Melanocyte of skin (primary cell): ENCODE measurements around the genes FMN1 and SLC12A6.

DNA sequence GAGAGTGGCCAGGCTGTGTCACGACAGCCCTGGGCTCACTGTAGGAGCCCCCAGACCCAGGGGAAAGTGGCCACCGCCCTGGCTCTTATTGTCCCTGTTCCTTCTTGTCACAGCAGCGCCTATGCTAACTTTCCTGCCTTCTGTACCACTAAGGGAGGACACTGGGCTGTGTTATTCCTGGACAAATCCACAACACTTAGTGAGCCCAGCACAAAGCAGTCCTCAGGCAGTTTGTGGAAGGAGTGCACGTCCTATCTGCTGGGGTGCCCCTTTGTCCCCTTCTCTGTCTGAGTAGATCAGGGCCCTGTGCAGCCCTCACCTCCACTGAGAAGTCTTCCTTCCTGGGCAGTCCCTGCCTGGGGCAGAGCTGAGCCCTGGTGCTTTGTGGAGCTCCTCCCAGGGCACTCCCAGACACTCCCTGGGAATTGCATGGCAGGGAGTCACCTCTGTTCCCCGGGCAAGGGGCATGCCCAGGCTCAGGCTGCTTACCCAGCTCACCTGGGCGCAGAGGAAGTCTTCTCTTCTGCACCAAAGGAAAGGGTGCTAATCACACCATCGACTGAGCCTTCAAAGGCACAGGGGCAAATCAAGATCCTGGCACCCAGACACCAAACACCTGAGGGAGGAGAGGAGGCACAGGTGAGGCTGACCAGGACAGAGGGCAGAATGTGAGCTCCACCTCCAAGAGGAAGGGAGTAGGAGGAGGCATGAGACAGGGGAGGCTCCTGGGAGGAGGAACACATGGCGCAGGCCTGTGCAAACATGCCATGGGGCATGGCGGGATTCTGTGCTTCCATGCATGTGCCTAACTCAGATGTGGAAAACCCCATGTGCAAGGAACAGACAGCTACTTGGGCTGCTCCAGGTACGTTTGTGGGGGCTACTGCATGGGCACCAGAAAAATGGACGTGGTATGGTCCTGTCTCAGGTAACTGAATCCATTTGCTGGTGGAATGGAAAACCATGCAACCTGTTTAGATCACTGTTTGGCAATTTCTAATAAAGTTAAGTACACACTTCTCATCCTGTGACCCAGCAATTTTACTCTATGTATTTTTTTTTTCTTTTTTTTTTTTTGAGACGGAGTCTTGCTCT is 138.8 kb downstream of the KLF13 start:
- CAGE, long polyA plus RNA, 2 experiments: no peak in any of the 2 experiments

GRCh38 chr15:31480690-31480995 is 154.0 kb downstream of the KLF13 start:
- CAGE, long polyA plus RNA, 2 experiments: no peak in any of the 2 experiments

DNA sequence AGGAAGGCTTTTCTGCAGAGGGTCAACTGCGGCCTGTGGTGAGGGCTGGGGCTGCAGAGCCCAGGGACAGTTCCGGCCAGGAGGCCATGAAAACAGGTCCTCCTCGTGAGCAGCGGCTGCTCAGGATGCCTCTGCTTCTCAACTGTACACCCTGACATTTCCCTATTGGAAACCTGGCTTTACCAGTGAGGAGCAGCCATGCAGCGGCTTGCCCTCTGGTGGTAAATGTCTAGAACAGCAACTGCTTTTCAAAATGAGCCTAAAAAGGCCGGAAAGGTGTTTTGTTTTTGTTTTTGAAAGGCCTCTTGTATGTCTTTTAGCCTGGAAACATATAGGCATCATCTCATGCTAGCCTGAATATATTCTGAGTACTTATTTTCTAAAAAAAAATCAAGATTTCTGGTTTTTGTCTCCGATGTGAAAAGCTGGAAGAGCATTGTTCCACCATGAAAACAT is 163.4 kb downstream of the KLF13 start:
- CAGE, long polyA plus RNA, 2 experiments: no peak in any of the 2 experiments

DNA sequence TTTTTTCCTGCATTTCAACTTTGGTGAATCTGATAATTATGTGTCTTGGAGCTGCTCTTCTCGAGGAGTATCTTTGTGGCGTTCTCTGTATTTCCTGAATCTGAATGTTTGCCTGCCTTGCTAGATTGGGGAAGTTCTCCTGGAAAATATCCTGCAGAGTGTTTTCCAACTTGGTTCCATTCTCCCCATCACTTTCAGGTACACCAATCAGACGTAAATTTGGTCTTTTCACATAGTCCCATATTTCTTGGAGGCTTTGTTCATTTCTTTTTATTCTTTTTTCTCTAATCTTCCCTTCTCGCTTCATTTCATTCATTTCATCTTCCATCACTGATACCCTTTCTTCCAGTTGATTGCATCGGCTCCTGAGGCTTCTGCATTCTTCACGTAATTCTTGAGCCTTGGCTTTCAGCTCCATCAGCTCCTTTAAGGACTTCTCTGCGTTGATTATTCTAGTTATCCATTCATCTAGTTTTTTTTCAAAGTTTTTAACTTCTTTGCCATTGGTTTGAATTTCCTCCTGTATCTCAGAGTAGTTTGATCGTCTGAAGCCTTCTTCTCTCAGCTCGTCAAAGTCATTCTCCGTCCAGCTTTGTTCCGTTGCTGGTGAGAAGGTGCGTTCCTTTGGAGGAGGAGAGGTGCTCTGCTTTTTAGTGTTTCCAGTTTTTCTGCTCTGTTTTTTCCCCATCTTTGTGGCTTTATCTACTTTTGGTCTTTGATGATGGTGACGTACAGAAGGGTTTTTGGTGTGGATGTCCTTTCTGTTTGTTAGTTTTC is 238.8 kb downstream of the OTUD7A start:
- CAGE, long polyA plus RNA, 2 experiments: no peak in any of the 2 experiments

DNA sequence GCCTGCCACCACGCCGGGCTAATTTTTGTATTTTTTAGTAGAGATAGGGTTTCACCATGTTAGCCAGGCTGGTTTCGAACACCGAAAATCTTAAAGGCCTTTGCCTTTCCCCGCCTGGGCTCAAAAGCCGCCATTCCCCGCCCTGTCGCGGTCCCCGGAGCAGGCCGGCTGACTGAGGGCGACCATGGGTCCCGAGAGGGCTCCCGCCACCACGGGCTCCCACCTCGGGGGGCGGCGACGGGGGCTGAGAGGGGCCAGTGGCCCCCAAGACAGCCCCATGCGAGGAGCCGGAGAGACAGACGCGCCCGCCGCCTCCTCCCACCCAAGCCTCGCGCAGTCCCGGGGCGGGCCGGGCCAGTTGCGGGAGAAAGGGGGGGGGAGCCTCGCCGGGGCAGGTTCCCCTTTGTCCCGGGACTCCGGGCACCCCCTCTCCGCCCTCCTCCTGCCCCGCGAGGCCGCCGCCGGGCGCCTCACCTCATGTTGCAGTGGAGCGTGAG is 60.9 kb downstream of the GOLGA8K start:
- CAGE, long polyA plus RNA, 2 experiments: no peak in any of the 2 experiments

DNA sequence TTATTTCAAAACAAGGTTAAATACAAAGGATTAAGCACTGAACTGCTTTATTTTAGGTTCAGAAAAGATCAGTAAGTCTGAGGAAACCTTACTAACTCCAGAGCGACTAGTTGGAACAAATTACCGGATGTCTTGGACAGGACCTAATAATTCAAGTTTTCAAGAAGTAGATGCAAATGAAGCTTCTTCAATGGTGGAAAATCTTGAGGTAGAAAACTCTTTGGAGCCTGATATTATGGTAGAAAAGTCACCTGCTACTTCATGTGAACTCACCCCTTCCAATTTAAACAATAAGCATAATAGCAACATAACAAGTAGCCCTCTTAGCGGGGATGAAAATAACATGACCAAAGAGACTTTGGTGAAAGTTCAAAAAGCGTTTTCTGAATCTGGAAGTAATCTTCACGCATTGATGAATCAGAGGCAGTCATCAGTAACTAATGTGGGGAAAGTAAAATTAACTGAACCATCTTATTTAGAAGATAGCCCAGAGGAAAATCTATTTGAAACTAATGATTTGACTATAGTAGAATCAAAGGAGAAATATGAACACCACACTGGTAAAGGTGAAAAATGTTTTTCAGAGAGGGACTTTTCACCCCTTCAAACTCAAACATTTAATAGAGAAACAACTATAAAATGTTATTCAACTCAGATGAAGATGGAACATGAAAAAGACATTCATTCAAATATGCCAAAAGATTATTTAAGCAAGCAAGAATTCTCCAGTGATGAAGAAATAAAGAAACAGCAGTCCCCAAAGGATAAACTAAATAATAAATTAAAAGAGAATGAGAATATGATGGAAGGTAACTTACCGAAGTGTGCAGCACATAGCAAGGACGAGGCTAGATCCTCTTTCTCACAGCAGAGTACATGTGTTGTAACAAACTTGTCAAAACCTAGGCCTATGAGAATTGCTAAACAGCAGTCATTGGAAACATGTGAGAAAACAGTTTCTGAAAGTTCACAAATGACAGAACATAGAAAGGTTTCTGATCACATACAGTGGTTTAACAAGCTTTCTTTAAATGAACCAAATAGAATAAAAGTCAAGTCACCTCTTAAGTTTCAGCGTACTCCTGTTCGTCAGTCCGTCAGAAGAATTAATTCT is 5.0 kb upstream of the SCG5 start:
- CAGE, long polyA plus RNA, 2 experiments: no peak in any of the 2 experiments

DNA sequence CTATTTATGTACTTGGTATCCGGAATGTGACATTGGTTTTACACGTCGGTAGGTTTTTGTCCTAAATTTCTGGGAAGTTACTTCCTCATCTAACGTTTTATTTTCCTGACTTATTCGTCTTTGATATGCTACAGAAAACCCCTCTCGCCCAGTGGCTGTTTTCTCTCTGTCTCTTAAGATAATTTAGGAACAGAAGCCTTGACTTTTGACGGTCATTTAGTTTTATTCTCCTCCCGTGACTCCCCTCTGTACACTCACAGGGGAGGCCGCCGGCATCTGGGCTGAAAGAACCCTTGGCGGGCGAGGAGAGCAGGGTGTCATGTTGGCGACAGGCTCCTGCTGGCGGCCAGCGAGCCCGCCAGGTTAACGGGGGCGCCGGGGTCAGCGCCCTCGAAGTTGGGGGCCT is 738 bp upstream of the GREM1 start:
- CAGE, long polyA plus RNA, 2 experiments: no peak in any of the 2 experiments

DNA sequence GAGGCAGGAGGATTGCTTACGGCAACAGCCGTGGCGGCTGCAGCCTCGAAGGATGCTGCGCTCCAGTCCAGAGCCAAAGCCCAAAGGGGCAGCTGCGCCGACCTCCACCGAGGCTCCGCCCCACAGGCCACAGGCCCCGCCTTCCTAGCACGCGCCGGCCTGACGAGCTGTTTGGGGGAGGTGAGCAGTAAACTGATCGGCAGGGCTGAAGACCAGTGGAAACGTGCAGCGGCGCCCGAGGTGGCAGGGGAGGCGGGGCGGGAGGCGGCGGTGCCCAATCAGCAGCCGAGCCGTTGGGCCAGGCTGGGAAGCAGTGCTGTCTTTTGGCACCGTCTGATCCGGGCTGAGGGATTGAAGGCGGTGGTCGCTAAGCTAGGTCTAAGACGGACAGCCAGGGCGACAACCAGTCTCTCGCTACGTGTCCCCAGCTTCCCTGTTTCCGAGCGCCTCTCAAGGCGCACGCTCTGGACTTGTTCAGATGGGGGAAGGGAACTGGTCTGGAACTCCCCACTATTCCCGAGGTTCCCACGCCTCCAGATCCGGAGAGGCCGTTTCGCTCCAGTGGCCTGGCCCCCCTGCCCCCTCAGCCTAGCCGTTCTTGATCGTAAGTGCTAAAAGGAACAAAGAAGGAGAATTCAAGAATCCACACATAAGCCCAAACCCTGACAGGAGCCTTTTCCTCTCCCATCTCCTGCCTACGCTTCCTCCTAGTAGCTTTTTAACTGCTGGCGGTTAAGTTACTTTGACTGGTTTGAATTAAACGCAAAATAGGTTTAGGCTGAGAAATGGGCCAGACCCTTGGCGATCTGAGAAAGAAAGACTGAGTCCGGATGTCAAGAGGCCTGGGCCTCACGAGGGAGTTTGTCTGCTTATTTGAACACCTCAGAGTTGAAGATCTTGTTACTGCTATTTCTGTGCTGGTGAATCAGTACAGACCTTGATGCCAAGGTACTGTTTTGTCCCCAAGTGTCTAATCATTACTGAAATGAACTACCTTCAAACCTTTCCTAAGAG is at the start of gene FMN1:
TSS of gene FMN1 (minus strand) at position 87 of the 1,014 bp plus-strand sequence.
- CAGE, long polyA plus RNA, 2 experiments: no peak in any of the 2 experiments

DNA sequence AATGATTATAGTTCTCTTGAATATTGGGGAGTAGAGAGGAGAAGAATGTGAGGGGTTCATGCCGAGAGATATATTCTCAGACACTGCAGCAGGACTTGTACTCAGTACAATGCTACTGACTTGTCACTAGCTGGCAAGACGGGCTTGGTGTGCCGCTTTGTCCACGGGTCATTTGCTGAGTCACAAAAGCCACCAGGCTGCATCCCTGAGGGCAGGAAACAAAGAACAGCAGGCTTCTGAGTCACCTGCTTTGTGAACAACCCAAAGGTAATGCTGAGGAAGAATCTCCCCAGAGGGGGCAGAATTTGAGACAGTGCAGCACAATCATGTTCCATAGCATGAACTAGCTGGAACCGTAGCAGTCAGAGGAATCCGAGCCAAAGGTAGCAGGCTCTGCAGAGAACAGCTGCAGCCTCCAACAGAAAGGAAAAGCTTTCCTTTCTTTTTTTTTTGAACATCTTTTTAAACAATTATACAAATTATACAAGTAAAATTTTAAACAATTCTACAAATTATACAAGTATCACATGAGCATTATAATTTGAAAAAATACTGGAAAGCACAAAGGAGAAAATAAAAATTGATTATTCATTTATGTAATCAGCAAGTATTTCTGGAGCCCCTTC is 7.4 kb upstream of the FMN1 start:
- CAGE, long polyA plus RNA, 2 experiments: no peak in any of the 2 experiments

GRCh38 chr15:33242623-33243141 is 48.2 kb upstream of the FMN1 start:
- CAGE, long polyA plus RNA, 2 experiments: no peak in any of the 2 experiments

DNA sequence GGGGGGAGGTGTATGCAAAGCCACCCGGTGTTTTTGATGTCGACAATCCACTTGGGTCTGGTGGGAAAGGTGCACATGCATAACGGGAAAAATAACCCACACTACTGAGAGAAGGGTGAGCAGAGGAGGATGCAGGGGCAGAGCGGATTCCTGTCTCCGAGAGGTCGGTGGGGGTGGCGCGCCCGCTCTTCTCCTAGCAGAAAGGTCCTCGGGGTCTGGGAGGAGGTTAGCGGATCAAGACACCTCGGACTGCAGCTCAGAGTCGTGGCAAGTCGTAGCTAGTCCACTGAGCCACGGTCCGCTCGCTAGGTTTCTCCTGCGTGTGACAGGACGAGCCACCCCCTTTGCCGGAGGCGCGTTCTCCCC is 366 bp downstream of the SLC12A6 start:
- CAGE, long polyA plus RNA, 2 experiments: no peak in any of the 2 experiments

- CAGE, long polyA plus RNA, 2 experiments: no peak in any of the 2 experiments
Measured at GRCh38 chr15:34337598-34338452, at the start of gene SLC12A6. Gene SLC12A6, minus strand, starts transcription at chr15:34337781.

DNA sequence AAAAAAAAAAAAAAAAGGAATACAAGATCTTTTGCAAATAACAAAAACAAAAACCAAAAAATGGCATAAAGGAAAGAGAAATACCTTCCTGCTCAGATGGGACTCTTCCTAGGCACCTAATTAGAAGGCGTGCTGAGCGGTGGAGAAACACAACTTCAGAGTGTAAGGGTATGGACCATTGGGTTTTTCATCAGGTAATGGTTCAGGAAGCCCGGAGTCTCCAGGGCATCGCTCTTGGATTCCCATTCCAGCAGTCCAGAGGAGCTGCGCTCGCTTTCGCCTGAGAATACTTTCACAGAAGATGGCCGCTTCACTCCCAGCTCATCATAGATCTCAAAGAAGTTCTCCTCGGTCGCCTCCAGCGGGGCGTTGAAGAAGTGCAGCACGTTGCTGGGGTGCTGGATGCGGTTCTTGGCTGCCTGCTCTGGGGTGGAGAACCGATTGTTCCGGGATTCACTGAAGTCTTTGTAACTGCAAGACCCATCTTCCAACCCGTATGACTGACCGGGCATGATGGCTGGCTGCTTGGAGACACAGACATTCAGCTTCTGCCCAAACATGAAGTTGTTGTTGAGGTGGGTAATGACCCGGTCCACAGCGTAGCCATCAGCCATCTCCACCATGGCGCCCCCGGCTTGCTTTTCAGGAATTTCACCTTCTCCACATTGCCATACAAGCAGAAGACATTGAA is 51.4 kb upstream of the GOLGA8A start:
- CAGE, long polyA plus RNA, 2 experiments: no peak in any of the 2 experiments

- CAGE, long polyA plus RNA, 2 experiments: no peak in any of the 2 experiments
Measured at GRCh38 chr15:34662933-34663574, 79.6 kb upstream of the GOLGA8B start.

DNA sequence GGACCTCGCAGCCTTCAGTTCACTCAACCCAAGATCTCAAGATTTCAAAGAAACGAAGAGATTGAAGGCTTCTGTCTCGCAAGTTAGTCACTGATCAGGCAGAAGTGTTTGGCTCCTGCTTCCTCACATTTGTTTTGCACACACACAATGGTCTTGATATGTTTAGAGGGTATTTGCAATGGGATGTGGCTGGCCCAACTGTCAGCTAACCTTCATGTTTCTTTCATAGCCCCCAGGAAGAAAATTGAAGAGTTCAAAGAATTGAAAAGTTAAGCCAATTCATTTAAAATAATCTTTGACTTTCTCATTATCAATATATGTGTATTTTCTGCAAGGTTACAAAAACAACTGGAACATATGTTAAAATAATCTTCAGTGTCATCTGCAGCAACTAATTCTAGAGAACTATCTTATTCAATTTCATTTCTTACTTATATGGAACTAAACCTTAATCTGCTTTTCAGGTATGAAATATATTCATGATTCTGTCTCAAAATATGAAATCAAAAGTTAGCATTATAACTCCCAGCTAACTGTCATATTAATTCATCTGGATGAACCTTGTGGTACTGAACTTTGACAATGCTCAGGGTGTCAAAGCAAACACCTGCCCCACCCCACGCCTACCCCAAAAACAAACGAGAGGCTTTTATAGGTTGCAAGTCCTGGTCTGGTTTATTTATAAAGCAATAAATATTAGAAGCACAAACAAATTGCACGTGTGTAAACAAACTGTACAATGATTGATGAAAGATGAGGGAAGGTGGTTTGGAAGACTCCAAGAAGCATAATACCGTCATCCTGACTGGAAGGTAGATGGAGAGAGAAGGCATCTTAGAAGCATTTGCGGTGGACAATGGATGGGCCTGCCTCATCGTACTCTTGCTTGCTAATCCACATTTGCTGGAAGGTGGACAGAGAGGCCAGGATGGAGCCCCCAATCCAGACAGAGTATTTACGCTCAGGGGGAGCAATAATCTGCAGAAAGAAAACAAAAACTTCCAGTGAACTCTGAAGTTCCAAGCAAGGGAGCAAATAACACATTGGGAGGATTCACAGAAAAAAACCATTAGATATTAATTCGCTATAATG is 5.4 kb downstream of the ACTC1 start:
- CAGE, long polyA plus RNA, 2 experiments: no peak in any of the 2 experiments

DNA sequence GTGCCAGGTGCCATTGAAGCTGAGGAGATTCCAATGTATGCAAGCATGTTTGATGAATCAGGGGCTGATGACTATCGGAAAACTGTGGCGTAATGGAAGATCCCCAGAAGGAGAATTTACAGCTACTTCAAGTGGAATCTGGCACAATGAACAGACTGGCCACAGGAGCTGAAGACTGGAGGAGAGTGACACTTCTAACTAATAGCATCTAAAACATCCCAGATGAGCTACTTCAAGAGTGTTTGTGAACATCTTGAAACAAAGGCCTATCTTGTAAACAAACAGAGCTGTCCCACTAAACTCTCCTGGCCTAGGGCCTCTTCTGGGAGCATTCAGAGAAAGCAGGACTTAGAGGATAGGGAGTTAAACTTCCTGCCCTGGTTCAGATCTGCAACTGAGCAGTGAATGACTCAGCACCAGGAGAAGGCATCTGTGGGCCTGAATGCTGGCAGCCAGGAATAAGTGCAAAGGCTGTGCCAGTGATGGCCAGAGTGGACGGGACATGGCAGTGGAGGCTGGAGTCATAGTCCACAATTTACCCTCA is 15.3 kb upstream of the ACTC1 start:
- CAGE, long polyA plus RNA, 2 experiments: no peak in any of the 2 experiments

- CAGE, long polyA plus RNA, 2 experiments: no peak in any of the 2 experiments
Measured at GRCh38 chr15:34986805-34987044, 1.4 kb downstream of the ZNF770 start.

- CAGE, long polyA plus RNA, 2 experiments: no peak in any of the 2 experiments
Measured at GRCh38 chr15:34987532-34988141, 450 bp downstream of the ZNF770 start.

GRCh38 chr15:35163151-35163582 is 78.1 kb upstream of the NANOGP8 start:
- CAGE, long polyA plus RNA, 2 experiments: no peak in any of the 2 experiments

GRCh38 chr15:36613143-36613596 is 33.7 kb downstream of the CDIN1 start:
- CAGE, long polyA plus RNA, 2 experiments: no peak in any of the 2 experiments